Cardiac atrium fibroblast (primary cell): Measurements from ENCODE around the gene IL10.

GRCh38 chr1:205669446-205670467 lies 10.6 kb downstream of the SLC45A3 start:
- RAMPAGE, long total RNA: no peak

- RAMPAGE, long total RNA: no peak
Observed at GRCh38 chr1:205675786-205676417, 4.4 kb downstream of the SLC45A3 start.

- RAMPAGE, long total RNA: no peak
Observed at GRCh38 chr1:205743600-205744446, 6.2 kb downstream of the NUCKS1 start.

- RAMPAGE, long total RNA: no peak
Observed at GRCh38 chr1:205933589-205934174, 9.6 kb downstream of the SLC26A9 start.

DNA sequence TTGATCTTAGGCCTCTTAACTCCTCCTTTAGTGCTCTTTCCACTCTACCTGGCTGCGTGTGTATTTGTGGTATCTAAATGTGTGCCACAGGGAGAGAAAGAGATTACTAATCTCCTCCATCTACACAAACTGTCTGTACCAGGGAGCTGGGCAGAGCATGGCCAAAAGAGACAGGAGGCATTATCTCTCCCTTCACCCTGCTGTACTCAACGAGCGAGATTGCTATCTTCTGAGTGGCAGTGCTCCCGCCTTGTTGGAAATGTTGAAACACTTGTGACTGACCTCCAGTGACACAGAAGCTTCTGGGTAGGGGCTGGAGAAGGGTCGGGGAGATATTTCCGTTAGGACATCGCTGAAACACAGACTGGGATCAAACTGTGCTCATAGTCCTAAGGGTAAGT lies 30.3 kb downstream of the RHEX start:
- RAMPAGE, long total RNA: no peak

GRCh38 chr1:206175593-206175795 lies 27.1 kb downstream of the FAM72A start:
- RAMPAGE, long total RNA: no peak

DNA sequence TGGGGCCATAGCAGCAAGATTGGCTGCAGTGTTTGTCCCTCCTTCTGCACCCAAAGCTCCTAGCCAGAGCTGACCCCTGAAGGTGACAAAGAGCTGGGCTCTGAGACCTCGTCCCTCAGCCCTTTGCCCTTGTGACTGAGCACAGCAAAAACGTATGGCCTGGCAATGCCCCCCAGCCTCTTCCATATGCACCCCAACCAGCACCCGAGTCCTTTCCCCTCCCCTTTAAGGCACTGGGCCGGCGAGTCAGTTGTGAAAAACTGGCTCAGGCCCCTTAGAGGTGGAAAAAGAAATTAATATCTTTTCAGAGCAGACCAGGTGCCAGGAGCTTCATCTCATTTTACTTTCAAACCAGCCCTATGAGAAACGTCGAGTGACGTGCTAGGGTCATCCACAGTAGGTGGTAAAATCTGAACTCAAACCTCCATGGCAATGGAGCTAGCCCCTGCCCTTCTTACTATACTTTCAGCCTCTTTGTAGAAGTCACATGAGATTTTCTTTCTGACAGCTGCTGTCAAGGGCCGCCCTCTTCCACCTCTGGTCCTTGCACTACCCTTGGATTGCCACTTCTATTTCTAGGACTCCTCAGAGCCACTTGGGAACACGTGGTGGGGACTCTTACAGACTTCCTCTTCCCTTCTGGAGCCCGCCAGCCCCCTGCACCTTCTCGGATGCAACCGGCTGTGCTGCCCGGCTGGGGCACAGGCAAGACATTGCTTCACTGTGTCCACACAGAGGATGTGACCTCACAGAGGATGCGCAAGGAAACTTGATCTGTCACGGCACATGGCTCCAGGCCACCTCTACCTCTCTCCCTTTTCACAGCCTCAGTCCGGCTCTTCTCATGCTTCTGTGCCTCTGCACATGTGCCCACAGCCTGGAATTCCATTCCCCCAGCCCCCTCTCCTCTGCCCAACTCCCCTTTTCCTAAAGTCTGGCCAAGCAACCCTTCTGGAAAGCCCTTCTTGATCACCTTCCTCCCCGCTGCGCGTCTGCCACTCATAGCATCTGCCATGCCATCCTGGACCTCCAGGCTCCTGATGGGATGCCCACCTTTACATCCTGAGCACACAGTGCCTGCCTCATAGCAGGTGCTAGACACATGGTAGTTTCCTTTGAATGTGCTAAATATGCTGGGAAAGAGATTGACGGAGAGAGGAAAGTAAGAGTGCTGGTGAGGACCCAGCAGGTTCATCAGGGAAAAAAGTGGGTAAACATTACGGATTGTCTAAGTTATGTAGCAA lies 2.4 kb upstream of the IKBKE start:
- RAMPAGE, long total RNA: no peak

- RAMPAGE, long total RNA: no peak
Observed at GRCh38 chr1:206674854-206675344, 9.8 kb upstream of the MAPKAPK2 start.

DNA sequence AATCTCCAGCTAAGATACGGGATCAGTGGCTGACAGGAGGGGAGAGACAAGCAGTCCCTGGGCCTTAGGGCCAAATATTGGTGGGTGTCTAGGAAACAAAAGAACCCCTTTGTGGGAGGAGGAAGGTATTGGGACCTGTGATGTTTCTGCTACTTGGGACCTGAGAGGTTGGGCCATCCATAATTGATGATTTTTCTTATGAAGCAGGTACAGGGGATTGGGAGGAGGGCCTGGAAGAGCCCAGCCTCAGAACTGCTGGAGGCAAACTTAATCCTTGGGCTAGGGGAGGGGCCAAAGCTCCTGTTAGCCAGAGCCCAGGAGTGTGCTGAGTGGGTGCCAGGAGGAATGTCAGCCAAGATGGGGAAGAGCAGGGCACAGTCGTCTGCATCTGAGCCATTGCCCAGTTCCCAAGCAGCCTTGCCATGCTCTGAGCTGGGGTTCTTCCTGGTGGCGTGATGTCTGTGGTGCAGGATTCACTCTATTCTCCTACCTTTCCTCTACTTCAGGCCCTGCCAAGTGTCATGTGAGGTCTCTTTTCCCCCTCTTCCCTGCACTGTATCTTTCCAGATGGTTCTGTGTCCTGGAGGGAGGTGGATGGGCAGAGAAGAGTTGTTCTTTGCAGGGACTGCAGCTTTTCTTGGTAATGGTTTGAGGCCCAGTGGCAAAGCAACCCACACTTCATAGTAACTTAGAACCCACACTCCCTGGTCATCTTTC lies 5.8 kb downstream of the MAPKAPK2 start:
- RAMPAGE, long total RNA: no peak

DNA sequence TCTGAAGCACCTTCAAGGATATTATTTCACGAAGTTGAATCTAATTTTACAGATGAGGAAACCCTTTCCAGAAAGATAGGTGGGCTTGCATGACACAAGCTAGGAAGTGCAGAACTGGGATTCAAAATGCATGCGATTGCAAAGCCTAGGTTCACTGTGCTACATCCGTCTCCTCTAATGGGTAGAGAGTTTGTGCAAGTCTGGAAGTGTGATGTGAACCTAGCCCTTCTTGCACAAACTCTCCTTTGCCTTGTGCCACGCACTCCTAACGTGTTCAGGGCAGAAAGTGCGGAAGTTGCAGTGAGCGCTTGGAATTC lies 40.2 kb downstream of the MAPKAPK2 start:
- RAMPAGE, long total RNA: no peak

GRCh38 chr1:206769319-206769731 lies 1.2 kb upstream of the IL19 start:
- RAMPAGE, long total RNA: no peak

DNA sequence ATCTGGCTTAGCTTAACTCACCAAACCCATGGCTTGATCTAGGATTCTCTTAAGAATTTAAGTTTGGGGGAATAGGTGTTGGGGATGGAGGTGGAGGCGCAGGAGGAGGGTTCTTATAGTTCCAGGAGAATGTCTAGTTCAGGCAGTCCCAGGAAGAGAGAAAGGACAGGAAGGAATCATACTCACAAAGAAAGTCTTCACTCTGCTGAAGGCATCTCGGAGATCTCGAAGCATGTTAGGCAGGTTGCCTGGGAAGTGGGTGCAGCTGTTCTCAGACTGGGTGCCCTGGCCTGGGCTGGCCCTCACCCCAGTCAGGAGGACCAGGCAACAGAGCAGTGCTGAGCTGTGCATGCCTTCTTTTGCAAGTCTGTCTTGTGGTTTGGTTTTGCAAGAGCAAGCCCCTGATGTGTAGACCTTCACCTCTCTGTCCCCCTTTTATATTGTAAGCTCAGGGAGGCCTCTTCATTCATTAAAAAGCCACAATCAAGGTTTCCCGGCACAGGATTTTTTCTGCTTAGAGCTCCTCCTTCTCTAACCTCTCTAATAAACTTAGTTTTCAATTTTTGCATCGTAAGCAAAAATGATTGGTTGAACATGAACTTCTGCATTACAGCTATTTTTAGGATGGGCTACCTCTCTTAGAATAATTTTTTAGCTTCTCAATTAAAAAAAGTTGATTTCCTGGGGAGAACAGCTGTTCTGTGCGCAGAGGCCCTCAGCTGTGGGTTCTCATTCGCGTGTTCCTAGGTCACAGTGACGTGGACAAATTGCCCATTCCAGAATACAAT lies at the start of gene IL10:
Gene IL10 (minus strand): TSS at position 410 of the 788 bp plus-strand sequence.
- RAMPAGE, long total RNA: no peak

GRCh38 chr1:206784331-206785152 lies 12.2 kb upstream of the IL10 start:
- RAMPAGE, long total RNA: no peak

DNA sequence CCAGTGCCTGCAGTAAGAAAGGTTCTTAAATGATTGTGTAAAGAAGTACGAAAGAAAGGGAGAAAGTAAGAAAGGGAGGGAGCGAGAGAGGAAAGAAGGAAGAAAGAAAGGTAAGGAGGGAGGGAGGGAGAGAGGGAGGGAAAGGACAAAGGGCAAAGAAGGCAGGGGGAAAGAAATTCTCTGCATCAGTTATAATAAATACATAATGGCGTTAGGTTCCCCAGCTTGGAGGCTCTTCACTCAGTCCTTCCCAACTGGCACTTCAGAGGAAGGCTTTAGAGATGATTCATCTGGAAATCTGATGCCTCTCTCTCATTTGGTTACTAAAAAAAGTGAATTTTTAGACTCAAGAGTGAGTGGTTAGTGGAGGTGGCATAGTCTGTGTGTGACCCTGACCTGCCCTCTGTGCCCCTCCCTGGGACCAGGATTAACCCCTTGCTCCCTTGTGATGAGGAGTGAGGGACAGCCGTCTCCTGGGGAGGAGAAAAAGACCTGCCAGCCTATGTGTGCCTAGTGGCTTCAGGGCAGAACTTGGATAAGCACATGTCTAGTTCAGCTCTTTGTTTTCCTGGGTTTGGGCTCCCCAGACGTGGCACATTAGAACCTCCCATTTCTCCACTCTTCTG lies 1.2 kb downstream of the IL24 start:
- RAMPAGE, long total RNA: no peak

DNA sequence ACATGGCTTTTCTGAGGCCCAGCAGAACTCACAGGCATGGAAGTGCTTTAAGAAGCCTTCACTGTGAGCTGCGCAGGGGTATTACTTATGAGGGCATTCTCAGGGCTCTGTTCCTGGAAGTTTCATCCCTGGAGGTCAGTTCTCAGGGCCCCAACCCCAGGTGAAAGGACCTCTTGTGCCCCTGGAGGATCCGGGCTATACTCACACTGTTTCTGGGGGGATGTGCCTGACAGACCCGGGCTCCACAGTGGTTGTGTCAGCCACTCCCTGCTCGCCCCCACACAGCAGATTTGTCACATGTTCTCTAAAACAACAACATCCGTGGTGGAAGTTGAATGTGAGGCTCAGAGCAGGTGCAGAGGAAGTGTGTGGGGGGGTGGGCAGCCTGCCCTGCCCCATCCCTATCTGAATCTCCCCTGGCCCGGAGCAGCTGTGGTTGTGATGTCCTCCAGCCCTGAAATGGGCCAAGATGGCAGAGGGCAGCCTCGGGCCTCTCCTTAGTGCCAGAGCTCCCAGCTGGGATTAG lies 1.3 kb upstream of the FCMR start:
- RAMPAGE, long total RNA: no peak

GRCh38 chr1:206935206-206935929 lies 10.9 kb downstream of the PIGR start:
- RAMPAGE, long total RNA: no peak

- RAMPAGE, long total RNA: no peak
Observed at GRCh38 chr1:206968796-206969516, 1.3 kb downstream of the FCAMR start.

- RAMPAGE, long total RNA: no peak
Observed at GRCh38 chr1:207001619-207002382, 30.8 kb downstream of the C1orf116 start.

DNA sequence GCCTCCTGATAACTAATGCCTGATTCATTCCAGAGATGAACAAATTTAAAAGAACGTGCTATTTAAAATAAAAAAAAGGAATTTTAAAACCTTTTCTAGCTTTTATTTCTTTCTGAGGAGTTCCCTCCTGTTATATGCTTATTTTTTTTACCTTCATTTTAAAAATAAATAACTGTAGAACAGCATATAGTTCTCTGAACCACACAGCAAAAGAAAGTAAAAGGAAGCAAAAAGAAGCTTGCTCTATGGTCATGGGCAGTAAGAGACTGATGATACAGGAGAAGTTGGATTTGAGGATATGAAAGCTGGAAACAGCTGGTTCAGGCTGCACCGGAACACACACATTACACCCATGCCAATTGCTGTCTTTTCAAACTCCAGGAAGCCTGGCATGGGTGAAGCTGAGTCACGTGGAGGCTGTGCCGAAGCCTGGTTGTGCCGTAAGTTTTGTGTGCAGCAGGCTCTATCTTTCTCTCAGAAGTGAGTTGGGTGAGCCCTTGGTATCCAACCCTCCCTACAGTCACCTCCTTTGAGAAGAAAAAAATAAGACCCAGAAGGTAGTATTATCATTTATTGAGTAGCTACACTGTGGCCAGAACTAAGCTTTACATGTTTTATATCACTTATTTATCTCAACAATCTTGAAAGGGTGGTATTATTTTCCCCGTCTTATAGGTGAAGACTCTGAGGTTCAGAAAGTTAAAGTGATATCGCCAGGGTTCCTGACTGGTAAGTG lies 14.4 kb downstream of the C1orf116 start:
- RAMPAGE, long total RNA: no peak

DNA sequence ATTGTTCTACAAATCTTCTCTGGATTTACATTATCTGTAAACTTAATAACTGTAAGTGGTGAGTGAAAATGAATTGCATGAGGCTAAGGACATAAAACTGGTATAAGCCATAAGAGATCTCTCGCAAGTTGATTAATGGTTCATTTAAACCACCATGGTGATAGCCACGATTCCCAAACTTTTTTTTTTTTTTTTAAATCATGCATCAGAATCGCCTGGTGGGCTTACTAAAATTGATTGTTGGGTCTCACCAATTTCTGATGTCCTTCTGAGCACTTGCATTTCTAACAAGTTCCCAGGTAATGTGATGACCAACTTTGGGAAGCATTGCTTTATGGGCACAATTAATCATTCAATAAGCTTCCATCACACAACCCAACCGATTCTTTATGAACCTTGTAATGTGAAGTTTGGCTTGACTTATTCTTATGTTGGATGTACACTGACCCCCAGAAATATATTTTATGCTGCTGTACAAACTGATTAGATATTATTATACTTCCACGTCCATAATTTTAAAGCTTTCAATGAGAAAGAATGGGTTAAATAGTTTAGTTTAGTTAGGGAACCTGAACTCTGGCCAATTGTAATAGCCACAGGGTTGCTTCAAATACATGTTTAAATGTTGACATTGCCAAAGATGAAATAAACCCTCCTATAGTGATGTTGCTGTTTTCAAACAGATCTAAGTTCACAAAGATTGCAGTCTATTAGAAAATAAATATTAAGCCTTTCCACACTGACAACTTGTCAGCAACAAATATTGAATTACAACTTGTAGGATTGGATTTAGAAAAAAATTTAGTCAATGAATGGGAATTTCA lies 8.0 kb downstream of the YOD1 start:
- RAMPAGE, long total RNA: no peak